Metanephros (tissue), 2 donors: ENCODE measurements around the gene NAB1.

GRCh38 chr2:189857061-189857479 is 72.8 kb downstream of the PMS1 start:
- RAMPAGE, long total RNA = no peak

- RAMPAGE, long total RNA = no peak
These were observed 2.7 kb downstream of the C2orf88 start for GRCh38 chr2:190183231-190183968.

GRCh38 chr2:190467410-190468122 is 59.4 kb downstream of the MFSD6 start:
- RAMPAGE, long total RNA = no peak

DNA sequence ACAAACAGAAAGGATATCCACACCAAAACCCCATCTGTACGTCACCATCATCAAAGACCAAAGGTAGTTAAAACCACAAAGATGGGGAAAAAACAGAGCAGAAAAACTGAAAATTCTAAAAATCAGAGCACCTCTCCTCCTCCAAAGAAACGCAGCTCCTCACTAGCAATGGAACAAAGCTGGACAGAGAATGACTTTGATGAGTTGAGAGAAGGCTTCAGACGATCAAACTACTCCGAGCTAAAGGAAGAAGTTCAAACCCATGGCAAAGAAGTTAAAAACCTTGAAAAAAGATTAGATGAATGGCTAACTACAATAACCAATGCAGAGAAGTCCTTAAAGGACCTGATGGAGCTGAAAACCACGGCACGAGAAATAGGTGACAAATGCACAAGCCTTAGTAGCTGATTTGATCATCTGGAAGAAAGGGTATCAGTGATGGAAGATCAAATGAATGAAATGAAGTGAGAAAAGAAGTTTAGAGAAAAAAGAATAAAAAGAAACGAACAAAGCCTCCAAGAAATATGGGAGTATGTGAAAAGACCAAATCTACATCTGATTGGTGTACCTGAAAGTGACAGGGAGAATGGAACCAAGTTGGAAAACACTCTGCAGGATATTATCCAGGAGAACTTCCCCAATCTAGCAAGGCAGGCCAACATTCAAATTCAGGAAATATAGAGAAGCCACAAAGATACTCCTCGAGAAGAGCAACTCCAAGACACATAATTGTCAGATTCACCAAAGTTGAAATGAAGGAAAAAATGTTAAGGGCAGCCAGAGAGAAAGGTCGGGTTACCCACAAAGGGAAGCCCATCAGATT is 62.3 kb downstream of the NEMP2 start:
- RAMPAGE, long total RNA = no peak

DNA sequence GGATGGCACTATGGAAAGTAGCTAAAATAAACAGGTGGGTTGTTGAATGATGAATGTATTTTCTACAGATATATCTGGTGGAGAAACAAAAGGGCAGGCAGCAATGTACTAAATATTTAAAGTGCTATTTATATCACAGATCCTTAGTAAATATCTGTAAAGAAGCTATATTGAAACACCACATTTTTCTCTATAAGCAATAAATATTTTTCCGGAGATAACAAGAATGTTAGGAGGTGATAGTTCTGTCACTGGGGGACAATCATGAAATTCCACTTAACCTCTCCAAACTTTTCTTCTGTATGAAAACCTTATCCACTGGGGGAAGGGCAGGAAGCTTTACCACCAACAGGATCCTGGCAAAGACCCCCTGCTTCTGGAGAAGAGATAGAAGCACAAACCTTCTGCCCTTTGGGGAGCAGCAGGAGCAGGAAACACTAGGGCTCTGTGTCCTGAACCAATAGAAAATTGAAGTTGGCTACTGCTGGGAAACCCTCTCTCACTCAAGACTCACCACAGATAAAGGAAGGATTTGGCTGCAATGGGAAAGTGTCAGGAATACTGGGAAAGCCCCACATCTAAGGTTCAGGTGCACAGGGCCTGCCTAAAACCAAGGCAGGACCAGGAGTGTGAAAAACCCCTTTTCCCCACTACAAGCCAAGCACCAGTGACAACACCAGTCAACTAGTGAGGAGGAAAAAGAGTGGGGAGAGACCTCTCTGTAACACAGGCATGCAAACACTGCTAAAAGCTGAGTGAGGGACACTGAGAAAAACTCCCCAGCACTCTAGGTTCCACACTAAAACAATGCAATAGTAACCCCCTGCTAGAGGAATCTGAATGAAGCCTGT is 1.7 kb upstream of the NEMP2 start:
- RAMPAGE, long total RNA = no peak

DNA sequence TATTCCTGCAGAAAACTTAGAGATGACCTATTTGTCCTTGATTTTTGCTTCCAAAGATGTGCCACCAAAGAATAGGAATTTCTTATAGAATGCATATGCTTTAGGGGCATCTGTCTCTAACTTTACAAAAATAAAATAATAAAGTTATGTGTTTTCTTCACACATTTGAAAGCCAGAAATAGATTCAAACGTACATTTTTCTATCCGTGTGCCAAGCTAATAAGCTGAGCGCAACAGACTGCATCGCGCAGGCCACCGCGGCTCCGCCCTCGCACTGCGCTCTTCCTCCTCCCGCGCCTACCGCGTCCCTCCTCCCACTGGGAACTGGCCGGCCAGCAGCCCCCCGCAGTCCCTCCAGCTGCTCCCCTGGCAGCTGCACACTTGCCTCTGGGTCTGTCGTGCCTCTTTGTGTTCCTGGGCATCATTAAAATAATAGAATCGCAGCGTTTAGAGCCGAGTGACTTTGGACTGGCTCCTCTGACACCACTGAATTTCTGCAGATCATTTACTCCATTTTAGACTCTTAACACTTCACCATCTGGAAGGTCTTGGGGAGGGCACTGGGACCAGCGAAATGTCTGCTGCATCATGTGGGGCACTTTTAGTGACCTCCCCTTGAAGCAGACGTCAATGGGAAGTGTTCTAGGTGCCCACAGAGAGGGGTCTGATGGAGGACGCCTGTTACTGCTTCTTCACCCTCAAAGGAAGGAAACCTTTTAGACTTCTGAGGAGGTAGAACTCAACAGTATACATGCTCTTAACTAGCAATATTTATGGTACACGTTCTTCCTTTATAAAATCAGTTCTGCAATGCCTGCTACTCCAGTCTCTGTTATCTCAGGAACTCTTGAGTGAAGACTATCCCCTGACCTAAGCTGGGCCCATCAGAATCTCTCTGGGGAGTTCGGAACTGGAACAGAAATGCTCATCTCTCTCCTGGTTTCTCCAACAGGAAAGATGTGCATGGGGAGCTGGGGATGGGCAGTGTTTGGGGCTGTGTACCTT is 20.9 kb upstream of the NAB1 start:
- RAMPAGE, long total RNA = no peak

GRCh38 chr2:190628992-190629253 is 20.0 kb upstream of the NAB1 start:
- RAMPAGE, long total RNA = no peak

DNA sequence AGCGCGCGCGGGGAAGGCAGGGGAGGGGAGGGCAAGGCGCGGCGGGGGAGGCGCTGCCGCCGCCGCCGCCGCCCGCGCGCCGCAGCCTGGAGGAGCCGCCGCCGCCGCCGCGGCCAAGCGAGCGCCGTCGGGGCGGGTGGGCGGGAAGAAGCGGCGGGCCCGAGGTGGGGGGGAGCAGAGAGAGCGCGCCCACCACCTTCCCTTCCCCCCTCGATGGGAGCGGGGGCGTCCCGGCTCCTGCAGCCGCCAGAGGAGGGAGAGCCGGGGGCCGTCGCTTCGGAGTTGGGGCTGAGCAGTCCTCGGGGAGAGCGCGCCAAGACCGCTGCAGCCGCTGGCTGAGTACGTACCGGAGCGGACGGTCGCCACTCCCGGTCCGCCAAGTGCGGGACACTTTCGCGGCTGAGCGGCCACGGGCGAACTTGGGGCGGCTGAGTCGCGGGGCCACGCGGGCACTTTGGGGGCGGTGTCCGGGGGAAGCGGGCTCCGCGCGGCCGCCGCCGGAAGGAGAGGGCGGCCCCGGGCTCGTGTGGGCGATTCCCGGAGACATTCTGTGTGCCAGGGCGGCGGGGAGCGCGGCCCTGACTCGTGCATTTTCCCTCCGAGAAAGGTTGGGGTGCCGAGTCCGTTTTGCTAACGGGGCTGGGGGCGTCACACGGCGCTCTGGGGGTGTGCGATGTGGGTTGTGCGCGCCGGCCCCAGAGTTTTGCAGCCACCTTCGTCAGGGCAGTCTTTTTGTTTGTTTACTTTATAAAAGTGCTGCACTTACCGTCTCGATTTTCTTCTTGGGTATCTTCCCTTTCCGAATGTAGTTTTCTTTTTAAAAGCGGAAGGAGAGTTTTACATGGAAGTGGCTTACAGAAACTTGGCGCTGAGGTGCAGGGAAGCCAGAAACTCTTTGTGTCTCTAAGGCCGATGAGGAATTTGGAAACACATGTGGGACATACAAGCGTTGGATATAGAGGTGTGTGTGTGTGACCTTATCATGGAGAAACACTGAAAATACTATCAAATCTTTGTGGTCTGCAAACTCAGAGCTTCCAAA is at the start of gene NAB1:
Gene NAB1 (plus strand): TSS at position 62 of the 1,042 bp plus-strand sequence.
- RAMPAGE, long total RNA = no peak

DNA sequence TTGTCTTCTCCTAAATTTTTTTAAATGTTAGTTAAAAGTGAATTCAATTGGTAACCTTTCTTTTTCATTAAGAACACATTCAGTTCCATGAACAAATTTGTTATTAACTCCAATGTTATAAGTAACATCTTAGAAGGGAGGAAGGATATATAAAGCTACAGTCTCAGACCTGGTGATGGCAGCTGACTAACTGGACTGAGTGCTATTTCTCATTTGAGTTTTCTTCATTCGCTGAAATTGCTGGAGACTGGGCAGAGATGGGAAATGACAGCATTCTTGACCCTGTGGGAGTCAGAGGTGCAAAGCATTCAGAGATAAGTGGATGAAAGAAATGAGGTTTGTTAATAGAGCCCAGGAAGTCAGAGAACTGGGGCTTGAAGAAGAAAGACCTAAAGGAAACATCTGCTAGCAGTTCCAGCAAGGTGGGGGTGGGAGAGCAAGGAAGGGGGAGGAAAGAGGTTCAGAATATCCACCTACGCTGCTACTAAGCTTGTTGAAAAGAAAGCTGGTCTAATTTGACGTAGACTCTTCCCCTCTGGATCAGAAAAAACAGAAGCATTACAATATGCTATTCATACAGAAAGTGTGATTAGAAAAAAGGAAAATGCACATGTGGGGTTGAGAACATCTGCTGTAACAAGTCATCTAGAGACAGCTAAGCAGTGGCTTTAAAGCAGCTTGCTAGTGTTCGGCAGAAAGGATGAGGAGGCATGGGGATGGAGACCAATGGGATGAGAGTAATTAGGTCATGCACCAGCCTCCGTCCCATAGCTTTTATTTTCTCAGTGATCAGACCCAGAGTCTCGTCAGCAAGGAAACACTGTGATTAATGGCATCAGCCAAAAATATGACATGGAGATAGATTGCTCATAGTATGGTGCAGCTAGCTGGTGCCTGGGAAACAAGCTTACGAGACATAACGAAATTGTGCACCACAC is 29.6 kb downstream of the NAB1 start:
- RAMPAGE, long total RNA = no peak

GRCh38 chr2:190844269-190844765 is 36.3 kb upstream of the GLS start:
- RAMPAGE, long total RNA = no peak

DNA sequence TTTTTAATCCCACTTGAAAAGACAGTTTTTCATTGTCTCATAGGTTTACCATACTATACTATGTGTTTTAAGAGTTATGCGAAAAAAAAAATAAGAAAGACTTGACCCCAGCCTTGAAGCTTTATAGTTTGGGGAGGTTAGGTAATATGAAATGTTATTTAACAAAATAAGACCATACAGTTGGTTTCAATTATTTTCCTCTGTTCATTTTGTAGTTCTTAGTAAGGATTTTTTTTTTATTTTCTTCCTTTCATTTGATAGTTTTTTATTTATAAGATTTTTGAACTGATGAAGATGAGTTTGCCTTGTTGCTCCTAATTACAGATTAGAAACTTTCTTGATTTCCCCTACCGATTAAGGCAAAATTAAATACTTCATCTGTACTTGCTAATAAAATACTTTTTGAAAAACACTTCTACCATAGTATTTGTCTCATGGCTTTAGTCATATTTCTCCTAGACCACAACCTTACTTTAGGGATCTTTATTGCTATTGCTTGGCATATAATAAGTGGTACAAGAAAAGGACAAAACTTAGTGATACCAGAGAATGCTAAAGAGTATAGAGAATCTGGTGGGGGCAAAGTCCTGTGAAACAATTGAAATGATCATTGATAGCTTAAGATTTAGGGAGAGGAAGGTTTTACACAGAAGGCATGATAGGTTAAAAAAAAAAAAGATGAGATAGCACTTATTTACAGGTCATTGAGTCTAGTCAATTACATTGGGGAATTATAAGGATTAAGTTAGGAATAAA is 10.4 kb downstream of the GLS start:
- RAMPAGE, long total RNA = no peak

DNA sequence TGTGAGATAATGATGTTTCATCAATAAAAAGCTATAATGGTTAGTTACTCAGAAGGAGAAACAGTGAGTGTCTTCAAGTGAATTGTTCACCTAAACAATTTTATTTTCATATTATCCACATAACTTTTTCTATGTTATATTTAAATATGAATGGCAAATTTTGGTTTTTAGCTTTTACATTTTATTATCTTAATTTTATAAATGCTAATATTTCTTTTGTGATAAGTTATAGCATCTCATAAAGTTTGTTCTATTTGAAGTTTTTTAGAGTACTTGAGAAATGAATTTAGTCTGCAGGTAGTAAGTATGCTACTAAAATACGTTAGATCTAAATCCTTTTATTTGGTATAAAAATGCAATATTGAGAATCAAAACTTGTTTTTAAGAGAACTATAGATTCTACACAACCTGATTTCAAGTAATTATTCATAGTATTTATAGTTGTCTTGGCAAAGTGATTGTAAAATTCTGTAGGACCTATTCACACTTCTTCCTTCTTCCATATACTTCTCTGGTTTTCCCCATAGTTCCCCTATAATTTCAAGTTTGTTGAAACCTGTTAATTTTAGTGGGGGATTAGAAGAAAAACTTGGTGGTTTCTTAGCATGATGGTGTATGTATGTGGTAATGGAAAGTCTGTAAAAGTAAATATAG is 53.1 kb downstream of the GLS start:
- RAMPAGE, long total RNA = no peak

DNA sequence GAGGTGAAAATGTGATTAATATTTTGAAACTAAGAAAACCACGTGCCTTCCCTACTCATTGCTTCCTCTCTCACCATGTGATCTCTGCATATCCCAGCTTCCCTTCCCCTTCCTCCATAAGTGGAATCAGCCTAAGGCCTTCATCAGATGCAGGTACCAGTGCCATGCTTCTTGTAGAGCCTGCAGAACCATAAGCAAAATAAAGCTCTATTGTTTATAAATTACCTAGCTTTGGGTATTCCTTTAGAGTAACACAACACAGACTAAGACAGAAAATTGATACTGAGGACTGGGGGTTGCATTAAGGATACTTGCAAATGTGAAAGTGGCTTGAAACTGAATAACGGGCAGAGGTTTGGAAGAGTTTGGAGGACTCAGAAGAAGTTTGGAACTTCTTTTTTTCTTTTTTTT is 11.3 kb upstream of the STAT1 start:
- RAMPAGE, long total RNA = no peak

DNA sequence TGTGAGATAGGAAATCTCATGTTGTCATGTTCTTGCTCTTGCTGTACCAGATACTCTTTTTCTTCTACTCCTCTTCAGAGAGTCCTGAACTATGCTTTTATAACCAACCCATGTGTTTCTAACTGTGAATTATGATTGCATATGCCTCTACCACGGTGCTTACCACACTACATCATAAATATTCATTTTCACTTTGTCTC is 23.6 kb downstream of the STAT4 start:
- RAMPAGE, long total RNA = no peak

- RAMPAGE, long total RNA = no peak
These were observed 1.8 kb downstream of the MYO1B start for GRCh38 chr2:191247068-191247360.

GRCh38 chr2:191247623-191248151 is 2.5 kb downstream of the MYO1B start:
- RAMPAGE, long total RNA = no peak

DNA sequence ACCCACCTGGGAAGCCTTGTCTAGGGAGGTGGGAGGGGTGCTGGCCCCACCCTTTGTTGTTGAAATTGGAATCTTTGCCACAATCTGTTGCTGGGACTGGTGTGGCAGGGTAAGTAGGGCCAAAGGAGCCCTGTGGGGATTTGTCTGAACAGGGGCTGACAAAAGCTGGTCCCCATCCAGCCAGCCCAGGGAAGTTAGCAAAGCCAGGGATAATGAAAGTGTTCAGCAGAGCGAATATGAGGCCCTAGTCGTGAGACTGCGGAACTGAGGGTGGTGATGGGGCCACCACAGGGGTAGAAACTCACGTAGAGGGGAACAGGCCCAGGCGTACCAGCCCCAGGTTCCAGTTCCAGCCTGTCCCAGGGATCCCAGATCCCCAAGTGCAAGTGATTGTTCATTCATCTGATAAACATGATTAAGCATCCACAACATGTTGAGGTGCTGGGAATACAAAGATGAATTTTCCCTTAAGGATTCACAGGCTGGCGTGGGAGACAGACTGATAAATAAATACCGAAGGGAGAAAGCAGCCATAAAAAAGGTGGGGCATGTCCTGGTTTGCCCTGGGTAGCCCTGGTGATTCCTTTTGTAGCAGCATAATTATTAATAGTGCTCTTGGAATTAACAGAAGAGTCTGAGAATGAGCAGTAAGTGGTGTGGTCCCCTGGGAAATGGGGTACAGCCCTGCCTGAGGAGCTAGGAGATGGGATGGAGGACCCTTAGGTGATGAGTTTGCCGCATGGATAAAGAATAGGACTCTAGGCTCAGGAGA is 60.1 kb downstream of the MYO1B start:
- RAMPAGE, long total RNA = no peak

GRCh38 chr2:191364041-191364784 is 119.0 kb downstream of the MYO1B start:
- RAMPAGE, long total RNA = no peak

DNA sequence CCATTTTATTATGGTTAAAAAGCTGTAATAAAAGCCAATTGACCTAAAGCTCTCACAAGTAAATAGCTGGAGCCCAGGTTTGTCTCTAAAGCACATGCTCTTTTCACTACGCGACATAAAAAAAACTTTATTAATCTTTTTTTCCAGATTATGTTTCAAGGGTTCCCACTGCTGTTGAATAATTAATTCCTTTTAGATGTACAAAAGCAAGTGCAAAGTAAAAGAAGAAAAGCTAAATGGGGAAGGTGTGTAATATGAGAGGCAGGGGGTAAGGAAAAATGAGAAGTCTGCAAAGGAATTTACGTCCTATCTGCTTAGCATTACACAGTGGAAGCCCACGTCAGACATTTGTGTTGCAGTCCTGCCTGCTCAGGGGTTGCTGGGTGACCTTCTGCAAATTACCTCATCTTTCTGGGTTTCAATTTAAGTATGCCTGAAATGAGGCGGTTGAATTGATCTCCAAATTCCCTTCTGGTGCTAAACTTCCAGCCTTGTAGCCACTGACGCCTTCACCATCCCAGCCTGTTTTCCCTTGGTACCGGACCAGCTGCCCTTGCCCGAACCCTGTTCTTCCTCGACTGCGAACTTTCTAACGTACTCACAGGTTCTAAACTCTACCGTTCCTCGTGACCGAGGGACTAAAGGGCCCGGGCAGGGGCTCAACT is 691 bp upstream of the NABP1 start:
- RAMPAGE, long total RNA = no peak

GRCh38 chr2:191677938-191677991 is 171 bp upstream of the NABP1 start:
- RAMPAGE, long total RNA = no peak